Glomerular endothelial cell (primary cell): ENCODE measurements around a stretch of chr14.

DNA sequence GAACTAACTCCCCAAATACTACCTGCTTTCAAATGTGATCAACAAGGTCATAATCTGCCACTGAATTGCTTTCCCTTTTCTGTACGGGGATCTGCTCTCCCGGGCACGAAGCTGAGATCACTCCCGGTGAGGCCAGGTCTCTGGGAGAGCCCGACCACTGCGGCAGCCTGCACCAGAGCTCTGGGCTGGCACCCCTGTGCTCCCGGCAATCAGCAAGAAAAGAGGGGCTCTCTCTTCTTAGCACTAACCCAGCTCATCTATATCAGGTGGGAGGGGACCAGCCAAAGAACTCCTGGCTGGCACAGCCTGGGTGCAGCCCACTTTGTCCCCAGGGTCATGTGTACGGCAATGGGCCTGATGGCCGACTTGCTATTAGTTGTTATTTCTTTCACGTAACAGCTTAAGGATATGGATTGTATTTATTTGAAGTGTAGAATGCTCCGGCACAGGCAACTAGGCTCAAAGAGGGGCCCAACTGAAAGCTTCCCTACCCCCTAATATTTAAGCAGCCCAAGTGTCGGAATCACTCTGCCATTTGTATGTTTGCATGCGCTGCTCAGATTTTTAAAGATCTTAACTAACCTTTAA lies 156.7 kb downstream of the FOXN3 start:
- RAMPAGE, long total RNA: no peak

DNA sequence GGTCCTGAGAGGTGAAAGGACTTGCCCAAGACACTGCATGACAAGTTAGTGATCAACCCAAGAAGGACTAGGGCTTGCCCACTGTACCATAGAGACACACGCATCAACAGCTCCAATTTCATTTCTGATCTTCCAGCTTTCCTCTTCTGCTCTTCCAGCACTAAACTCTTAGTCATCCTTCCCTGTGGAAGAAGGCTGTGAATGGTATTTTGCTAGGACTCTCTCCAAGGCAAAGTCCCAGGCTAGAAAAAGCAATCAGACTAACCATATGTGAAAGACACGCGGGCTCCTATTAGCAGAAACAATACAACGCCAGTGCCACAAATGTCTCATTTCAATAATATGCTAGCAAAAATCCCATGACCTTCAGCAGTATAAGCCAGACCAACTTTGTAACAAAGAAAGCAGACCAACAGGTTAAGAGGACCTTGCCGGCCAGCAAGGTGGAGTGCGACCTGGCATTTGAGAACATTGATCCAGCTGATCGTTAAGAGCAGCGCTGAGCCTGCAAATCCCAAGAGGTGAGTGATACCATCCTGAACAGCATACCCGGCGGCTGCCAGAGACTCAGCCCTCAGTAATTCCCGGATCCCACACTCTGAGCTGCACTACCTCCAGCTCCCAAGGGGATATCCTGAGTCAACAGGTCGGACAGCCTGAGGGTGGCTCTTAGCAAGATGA lies 132.6 kb downstream of the FOXN3 start:
- RAMPAGE, long total RNA: no peak

- RAMPAGE, long total RNA: no peak
Measured at GRCh38 chr14:89351361-89352029, 65.5 kb downstream of the FOXN3 start.

- RAMPAGE, long total RNA: no peak
Measured at GRCh38 chr14:89408556-89409249, 8.3 kb downstream of the FOXN3 start.

DNA sequence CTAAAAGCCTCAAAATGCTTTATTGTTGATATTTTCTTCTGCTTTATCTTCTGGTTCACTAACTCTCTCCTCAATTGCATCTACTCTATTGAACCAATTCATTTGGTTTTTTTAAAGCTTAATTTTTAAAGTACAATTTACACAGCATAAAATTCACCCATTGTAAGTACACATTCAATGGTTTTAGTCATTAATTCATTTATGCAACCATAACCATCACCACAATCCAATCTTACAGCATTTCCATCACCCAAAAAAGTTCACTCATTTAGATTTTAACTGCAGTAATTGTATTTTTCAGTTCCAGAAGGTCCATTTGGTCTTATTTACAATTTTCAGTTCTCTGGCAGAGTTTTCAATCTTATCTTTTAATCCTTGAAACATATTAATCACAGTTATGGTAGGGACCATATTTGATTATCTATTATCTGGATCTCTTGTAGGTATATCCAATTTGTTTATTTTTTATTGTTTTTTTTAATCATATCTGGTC lies 182.1 kb upstream of the FOXN3 start:
- RAMPAGE, long total RNA: no peak

- RAMPAGE, long total RNA: no peak
Measured at GRCh38 chr14:89641830-89642367, 224.9 kb upstream of the FOXN3 start.

- RAMPAGE, long total RNA: no peak
Measured at GRCh38 chr14:89911228-89912123, 43.1 kb downstream of the EFCAB11 start.

- RAMPAGE, long total RNA: no peak
Measured at GRCh38 chr14:90278657-90278987, 22.3 kb downstream of the PSMC1 start.

DNA sequence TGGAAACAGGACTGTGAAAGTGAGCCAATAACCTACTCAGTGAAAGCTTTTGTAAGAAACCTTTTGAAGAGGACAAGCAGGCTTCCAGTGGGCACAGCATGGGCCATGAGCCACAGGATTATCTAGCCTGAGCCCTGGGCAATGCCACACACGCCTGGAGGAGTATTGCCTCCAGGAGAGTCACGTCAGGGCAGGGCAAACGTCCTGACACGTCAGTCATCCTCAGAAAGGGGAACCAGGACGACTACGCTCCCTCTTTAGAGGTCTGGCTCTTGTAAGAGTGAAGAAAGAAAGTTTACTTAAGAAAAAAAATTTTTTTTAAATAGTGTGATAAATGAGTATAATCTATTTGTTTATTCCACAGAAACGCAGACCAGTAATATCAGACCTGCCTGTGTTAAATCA lies 32.2 kb downstream of the NRDE2 start:
- RAMPAGE, long total RNA: no peak

DNA sequence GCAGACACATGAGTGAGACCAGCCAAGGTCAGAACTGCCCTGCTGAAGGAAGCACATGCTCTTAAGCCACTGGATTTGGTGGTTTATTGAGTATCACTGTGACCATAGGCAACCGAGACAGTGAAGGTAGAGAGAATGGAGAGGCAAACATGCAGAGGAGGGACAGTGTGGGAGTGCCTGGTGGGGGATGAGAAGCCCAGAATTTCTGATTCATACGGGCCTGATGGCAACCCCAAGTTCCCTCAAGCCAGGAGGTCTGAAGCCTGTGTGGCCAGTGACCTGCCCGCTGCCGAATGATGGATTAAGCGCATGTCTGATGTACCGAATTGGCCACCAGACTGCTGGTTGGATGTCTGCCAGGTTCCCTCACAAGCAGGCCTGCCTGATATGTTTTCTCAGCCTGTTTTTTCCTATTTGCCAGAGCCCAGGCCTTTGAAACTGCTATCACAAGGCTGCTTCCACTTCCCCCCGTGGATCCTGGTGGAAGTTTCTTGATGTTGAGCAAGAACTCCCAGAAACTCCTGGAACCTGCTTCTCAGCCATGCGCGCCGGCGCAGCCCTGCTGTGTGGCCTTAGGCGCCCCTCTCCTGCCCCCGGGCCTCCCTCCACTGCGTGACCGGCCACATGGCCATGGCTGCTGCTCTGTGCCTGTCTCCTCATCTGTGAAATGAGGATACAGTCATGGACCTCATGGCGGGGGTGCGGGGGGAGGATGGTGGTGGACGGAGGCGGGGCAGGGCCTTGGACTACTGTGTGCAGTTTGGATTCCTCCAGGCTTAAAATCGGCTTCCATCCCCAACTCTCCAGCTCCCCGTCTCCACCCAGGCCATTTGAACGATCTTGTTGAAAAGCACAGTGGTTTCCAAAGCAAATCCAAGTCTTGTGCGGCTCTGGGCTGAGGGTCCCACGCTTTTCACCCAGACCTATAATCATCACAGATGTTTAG lies 56.6 kb downstream of the CALM1 start:
- RAMPAGE, long total RNA: no peak

DNA sequence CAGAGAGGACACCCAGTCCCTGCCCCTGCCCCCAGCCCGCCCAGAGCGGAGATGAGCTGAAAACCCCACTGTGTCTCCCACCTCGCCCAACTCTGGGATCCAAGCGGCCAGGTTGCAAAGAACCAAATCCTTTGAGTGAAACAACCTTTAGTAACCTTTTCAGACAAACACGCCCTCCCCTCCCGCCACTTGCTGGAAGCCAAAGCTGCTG lies 120.6 kb downstream of the CALM1 start:
- RAMPAGE, long total RNA: no peak

- RAMPAGE, long total RNA: no peak
Measured at GRCh38 chr14:90551291-90551830, 154.5 kb downstream of the CALM1 start.

DNA sequence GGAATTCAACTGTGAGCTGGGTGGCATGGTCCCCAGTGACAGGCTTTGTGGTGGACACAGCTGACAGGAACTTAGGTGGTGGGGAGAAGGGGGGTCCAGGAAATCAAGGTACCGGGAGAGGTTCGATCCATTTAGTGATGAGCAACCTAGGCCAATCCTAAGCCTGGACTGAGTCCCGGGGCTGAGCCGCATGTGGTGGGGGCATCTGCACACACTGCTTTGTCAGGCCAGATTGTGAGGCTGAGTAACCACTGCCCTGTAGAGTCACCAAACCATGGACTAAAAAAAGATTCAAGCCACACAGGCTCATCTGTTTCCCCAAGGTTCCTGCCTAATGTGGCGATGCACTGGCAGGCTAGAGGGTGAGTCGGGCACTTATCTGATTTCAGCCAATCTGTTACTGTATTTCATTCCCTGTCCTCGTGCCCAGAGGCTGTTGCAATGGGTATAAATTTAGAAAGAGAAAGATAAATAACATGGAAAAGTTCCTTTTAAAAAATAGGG lies 140.9 kb downstream of the TTC7B start:
- RAMPAGE, long total RNA: no peak

GRCh38 chr14:90838900-90839838 lies 22.9 kb upstream of the TTC7B start:
- RAMPAGE, long total RNA: no peak

- RAMPAGE, long total RNA: no peak
Measured at GRCh38 chr14:90969679-90970362, 90.6 kb downstream of the RPS6KA5 start.

DNA sequence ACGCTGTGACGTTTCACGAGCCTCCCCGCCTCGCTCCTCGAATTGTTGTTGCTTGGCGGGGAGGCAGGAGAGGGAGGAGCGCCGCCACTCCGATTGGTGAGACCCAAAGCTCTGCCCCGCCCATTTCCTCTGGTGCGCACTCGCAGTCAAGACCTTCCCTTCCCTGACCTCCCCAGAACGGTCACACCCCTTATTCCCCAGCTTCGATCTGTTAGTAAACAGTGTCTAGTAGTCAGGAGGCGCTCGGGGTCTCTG lies 271 bp upstream of the RPS6KA5 start:
- RAMPAGE, long total RNA: no peak

DNA sequence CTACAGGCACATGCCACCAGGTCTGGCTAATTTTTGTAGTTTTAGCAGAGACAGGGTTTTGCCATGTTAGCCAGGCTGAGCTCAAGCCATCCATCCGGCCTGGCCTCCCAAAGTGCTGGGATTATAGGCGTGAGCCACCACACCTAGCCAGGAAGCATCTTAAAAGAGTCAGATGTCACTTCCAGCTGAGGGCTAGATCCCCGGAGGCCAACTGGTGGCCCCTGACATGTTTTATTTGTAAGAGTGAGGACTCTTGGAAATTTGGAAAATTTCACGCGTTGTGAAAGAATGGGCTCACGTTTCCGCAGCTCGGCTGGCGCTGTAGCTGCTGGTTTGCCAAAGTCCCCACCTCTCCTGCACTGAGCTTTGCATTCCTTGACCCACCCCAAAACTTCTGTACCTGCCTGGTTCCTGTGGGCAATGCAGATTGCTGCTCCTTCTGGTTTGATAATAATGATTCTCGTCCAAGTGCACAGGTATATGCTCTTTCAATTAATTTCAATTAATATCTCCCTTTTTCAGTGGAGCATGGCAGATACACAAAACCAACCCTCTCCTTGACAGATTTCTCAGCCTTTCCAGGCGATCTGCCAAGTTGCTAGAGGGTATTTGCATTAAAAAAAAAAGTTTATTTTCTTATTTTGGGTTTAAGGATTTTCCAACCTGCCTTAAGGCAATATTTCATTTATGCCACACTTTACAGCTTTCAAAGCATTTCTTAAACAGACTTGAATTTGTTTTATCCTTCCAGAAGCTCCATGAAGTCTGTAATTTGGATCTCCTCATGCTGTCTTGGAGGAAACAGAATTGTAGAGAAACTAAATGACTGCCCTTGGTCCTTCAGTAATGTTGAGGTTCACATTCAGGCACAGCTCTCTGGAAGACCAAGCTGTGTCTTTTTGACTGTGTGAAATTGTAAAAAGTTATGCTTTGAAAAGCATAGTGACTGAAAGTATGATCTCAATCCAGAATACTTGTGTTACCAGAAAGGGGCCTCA lies 2.0 kb downstream of the DGLUCY start:
- RAMPAGE, long total RNA: no peak

DNA sequence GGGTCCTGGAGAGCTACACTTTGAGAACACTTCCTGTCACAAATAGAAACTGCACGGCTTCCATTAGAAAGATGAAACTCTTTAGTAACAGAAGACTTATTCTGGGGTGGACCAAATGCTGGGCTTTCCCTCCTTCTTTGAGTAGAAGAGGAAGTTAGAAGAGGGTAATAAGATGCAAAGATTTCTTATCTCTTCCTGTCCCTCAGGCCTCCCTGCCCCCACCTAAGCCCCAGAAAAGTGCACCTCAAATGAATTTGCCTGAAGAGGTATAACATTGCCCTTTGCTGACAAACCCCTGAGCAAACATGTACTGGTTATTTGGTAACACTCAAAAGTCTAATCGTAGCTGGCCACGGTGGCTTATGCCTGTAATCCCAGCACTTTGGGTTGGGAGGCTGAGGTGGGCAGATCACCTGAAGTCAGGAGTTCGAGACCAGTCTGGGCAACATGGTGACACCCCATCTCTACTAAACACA lies 28.5 kb downstream of the DGLUCY start:
- RAMPAGE, long total RNA: no peak

GRCh38 chr14:91310566-91311180 lies 66.2 kb upstream of the GPR68 start:
- RAMPAGE, long total RNA: no peak

- RAMPAGE, long total RNA: no peak
Measured at GRCh38 chr14:91792245-91792716, 60.4 kb upstream of the CATSPERB start.